ENCODE measurements around the genes DCTN1, INO80B and M1AP.

- RRBS, result under 1% methylated on average over 27 of the region's 35 CpGs
Measured at GRCh38 chr2:73985435-73985732, 674 bp downstream of the TET3 start.

GRCh38 chr2:73987326-73987999 lies 2.8 kb downstream of the TET3 start:
- RRBS, result no CpG with 5 or more reads among the region's 20 CpGs

DNA sequence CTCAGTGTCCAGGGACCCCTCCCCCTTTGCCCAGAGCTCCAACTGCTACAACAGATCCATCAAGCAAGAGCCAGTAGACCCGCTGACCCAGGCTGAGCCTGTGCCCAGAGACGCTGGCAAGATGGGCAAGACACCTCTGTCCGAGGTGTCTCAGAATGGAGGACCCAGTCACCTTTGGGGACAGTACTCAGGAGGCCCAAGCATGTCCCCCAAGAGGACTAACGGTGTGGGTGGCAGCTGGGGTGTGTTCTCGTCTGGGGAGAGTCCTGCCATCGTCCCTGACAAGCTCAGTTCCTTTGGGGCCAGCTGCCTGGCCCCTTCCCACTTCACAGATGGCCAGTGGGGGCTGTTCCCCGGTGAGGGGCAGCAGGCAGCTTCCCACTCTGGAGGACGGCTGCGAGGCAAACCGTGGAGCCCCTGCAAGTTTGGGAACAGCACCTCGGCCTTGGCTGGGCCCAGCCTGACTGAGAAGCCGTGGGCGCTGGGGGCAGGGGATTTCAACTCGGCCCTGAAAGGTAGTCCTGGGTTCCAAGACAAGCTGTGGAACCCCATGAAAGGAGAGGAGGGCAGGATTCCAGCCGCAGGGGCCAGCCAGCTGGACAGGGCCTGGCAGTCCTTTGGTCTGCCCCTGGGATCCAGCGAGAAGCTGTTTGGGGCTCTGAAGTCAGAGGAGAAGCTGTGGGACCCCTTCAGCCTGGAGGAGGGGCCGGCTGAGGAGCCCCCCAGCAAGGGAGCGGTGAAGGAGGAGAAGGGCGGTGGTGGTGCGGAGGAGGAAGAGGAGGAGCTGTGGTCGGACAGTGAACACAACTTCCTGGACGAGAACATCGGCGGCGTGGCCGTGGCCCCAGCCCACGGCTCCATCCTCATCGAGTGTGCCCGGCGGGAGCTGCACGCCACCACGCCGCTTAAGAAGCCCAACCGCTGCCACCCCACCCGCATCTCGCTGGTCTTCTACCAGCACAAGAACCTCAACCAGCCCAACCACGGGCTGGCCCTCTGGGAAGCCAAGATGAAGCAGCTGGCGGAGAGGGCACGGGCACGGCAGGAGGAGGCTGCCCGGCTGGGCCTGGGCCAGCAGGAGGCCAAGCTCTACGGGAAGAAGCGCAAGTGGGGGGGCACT lies 46.4 kb downstream of the BOLA3 start:
- RRBS, result no CpG with 5 or more reads among the region's 43 CpGs

DNA sequence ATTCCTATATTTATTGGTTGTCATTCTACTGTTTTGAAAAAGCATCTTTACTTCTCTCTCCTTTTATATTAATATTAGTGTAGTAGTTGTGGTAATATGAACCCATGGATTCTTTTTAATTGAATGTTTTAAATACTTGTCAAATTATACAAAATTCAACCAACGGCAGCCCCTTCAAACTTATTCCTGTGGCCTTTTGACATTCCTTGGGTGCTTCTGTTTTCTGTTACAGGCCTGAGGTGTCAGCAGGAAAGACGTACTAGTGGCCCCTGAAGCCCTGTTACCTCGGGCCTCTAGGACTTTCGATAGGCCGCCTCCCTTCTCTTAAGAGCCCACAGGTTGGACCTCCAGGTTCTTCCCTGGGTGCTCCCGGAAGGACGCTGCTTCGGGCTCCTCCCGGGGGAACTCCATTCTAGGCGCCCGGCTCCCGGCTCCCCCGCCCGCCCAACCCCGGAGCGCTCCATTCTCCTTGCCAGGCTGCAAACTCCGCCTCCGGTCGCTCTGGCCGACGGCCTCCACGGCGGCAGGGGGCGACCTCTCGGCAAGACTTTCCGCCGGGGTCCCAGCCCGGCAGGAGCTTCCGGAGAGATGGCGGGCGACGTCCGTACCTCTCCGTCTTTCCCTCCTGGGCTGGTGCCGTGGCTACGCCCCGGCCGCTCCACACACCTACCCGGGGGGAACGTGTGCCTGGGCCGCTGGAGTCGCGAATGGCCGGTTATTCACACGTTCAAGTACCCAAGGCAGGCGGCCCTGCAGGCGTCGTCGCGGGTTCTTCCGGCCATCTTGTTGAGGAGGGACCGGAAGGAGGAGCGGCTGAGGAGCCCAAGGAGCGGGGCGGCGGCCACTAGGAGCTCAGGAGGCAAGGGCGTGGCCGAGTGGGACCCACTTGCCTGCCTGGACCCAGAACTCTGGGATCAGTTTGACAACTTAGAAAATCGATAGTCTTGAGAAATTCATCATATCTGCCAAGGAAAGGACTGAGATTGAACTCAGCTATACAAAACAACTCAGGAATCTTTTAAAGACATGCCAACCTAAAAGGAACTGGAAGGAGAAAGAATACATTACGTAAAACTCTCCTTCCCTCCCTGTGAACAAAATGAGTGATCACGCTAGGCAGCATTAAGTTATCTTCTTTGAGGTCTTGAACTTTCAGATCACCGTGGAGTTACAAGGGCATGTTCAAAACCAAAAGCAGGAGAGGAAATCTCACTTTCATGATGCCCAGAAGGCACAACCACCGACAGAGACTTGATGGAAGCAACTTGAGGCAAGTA lies 27.5 kb downstream of the BOLA3 start:
- RRBS, result 1% methylated on average over 32 of the region's 63 CpGs

GRCh38 chr2:74167523-74167931 lies 11.2 kb downstream of the MOB1A start:
- RRBS, result no CpG with 5 or more reads among the region's 1 CpG

- RRBS, result no CpG with 5 or more reads among the region's 3 CpGs
Measured at GRCh38 chr2:74349686-74350070, 6.5 kb upstream of the SLC4A5 start.

DNA sequence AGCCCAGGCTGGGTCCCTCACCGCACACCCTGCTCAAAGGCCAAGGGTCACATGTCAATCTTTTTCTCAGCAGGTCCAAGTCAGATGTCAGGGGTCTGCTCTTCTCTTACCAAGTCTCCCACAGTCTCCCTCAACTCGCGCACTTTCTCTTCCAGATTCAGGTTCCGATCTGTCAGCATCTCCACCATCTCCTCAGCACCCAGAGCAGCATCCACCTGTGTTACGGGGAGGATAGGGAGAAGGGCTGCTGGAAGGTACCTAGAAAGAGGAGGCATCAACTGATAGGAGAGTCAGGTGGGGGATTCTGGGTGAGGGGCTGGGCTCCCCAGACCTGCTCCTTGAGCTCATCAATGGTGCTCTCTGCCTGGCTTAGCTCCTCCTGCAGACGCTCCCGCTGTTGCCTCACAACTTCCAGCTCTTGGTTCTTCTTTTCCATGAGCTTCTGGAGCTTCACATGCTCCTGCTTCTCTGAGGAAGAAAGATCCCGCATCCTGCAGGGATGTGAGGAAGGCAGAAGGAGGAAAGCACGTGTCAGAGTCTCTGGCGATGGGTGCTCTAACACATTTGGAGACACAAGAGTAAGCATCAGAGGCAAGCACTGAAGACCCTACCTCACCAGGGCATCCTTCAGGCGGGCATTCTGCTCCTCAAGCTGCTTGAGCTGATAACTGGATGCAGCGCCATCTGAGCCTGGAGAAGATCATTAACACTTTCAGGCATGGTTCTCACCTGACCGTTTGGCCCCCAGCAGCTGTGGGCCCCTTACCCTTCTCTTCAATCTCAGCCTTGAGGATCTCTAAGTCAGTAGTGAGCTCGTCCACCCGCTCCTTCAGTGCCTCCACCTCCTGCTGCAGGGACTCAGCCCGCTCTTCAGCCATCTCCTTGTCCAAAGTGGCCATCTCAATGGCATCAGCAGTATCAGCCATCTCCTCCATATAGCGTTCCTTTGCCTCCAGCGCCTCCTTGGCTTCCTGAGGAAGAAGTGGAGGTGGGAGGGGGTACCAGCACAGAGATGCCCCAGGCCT lies 9.9 kb downstream of the DCTN1 start:
- RRBS, result no CpG with 5 or more reads among the region's 18 CpGs

DNA sequence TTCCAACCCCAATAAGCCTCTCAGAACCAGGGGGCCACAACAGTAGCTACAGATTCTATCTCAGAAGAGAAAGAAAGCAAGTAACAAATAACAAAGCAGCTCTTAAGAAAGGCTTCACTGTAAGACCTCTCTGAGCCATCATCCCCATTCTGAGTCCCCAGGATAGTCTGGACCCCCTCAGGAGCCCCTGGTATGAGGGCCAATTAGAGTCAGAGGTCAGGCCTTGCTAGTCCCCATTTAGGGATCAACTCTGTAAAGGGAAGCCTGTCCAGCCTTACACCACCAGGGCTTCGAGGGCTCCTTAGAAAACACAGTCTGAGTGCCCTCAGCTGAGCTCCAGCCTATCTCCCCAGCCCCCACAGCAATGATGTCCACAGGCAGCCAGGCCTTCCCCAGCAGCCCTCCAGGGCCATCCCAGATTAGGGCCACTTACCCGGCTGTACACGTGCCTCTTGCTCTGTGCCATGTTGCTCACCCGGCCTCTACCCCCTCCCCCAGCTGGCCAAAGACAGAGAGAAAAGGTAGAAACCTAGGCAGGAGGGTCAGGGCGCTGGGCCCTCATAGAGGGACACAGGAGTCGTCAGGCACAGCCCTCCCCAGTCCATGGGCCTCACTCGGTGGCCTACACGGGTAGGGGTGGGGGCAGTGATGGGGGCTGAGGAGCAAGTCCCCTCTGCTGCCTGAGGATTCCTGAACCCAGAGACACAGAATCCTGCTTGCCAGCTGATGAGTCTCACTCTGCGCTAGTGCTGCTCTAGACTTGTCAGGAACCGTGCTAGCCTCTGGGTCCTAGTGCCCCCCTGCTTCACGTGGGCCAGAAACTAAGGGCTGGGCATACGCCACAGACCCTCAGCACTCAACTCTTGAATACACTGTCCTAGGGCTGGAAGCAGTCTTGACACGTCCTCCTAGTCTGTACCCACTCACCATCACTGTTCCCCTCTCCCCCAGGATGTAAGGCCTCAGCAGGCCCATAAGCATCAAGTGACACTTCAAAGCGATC lies at the start of gene DCTN1:
DCTN1 (minus strand) TSS at position 740 of the 1,003 bp plus-strand sequence.
- RRBS, result no CpG with 5 or more reads among the region's 14 CpGs

GRCh38 chr2:74383166-74383641 lies 3.1 kb upstream of the DCTN1 start:
- RRBS, result no CpG with 5 or more reads among the region's 3 CpGs

DNA sequence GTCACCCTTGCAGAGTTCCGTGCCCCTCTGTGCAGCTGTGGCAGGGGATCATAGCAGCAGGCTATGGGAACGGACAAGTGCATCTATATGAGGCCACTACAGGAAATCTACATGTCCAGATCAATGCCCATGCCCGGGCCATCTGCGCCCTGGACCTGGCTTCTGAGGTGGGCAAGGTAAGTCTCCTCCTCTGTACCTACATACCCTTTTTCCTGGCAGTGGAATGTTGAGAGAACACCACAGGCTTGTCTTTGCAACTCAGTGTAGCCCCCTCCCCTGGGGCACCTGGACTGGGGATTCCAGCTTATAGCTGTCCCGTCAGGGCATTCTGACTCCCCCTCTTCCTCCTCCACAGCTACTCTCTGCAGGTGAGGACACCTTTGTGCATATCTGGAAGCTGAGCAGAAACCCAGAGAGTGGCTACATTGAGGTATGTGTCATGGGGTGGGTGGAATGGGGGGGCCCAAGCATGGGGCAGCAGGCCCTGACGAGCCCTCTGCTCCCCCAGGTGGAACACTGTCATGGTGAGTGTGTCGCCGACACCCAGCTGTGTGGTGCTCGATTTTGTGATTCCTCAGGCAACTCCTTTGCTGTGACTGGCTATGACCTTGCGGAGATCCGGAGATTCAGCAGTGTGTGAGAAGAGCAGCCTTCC lies 3.7 kb downstream of the WDR54 start:
- RRBS, result no CpG with 5 or more reads among the region's 11 CpGs

- RRBS, result 2% methylated on average over 7 of the region's 46 CpGs
Measured at GRCh38 chr2:74454563-74455656, at the start of gene INO80B. Gene INO80B, plus strand, starts transcription at chr2:74455087.

- RRBS, result no CpG with 5 or more reads among the region's 8 CpGs
Measured at GRCh38 chr2:74504123-74504432, 3.4 kb downstream of the PCGF1 start.

DNA sequence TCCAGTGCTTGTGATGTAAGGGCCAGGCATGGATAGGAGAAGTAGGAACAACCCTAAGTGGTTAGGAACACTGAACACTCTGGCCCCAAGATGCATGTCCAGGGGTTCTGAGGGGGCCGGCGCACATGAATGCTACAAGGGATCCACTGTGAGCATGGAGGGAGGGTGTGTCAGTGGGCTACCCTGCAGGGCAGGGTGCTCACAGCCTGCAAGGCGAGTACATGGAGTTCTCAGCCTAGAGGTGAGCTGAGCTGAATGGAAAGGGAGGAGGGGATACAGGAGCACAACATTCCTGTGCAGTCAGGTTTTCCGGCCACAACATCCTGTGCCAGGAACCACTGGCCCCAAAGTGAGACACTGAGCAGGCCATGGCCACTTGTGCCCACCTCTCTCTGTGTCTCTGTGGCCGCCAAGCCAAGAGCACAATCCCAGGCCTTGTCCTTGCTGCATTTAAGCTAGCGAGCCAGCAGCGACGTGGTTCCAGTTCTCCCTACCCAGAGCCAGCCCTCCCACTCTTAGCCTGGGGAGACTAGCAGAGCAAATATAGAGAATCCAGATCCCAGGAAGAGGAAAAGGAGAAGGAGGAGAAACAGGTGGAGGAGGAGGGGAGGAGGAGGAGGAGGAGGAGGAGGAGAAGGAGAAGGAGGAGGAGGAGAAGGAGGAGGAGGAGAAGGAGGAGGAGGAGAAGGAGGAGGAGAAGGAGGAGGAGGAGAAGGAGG lies 6.1 kb downstream of the DOK1 start:
- RRBS, result no CpG with 5 or more reads among the region's 8 CpGs

DNA sequence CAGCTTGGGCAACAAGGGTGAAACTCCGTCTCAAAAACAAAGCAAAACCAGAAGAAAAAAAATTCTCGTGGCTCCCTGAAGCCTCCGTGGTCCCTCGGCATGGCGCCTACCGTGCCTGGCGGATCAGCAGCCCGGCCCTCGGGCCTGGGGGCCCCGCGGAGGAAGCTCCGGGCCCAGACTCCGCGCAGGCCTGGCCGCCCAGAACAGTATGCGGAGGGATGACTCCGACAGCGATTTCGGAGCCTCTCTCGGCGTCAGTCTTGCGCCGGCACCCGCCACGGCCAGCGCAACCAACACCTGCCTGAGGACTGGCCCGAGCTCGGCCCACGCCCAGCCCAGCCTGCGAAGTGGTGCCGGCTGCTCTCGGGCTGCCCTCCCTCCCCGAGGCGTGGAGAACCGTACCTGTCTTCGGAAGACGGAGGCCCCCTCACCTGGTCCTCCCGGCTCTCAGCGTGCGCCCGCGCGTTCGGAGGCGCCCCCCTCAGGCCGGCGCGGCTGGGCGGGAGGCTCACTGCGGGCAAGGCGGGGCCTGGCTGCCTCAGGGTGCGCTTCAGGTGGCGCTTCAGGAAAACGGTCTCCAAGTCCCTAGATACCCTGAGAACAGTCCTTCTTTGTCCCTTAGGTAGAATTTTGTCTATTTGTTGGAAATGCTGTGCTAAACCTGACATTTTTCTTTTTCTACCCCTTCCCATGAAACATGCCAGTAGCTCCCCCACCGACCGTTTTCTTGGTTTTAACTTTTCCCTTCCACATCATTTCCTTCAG lies at the start of gene M1AP:
M1AP (minus strand) TSS at position 468 of the 765 bp plus-strand sequence.
- RRBS, result 70% methylated on average over 23 of the region's 56 CpGs

DNA sequence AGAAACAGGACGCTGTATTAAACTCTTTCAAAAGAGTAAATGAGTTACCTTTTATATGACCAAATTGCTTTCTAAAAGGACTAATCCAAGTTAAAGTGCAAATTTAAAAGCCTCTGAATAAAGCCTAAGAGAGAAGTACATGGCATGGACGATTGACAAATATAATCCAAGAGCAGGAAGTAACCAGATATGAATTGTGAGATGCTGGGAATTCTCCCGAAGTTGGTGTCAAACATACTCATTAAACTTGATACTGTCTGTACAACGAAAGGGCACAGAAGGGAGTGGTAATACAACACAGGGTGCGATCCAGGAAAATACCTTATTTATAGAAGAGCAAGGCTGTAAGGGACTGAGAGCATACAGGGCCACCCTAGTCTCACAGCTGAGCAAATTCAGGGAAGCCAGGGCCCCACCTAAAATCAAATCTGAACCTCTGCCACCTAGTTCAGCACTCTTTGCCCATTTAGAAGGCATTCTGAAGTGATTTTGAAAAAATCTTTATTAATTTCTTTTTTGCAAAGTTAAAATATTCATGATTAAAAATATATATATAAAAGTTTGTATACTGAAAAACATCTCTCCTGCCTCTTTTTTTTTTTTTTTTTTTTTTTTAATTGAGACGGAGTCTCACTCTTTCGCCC lies 41.7 kb downstream of the SEMA4F start:
- RRBS, result no CpG with 5 or more reads among the region's 7 CpGs

GRCh38 chr2:74862078-74862922 lies 28.4 kb downstream of the HK2 start:
- RRBS, result no CpG with 5 or more reads among the region's 15 CpGs

DNA sequence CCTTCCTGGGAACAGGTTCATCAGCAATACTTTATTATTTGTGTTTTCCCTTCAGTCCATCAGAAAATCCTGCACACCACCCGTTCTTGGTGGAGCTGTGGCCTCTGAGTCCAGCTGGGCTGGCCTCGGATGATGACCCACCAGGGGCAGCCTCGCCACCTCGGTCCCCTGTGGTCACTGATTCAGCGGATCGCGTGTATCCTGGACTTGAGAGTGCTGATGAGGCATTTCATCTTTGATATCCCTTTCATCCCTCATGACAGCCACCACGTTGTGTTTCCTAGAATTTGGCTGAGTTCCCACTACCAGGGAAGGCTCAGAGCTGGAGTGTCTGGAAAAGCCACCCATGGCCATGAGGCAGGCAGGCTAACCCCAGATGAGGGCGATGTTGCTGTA lies 31.3 kb downstream of the HK2 start:
- RRBS, result no CpG with 5 or more reads among the region's 9 CpGs

- RRBS, result no CpG with 5 or more reads among the region's 1 CpG
Measured at GRCh38 chr2:75522500-75522988, 38.2 kb downstream of the EVA1A start.

- RRBS, result no CpG with 5 or more reads among the region's 5 CpGs
Measured at GRCh38 chr2:75612923-75613345, 33.6 kb upstream of the MRPL19 start.